Body of pancreas (tissue), 2 donors: ENCODE measurements around a stretch of chr6.

GRCh38 chr6:157877516-157878601 is 54.8 kb downstream of the SNX9 start:
- PRO-cap, result no peak
- RAMPAGE, long total RNA, 2 experiments, result no peak in any of the 2 experiments

GRCh38 chr6:157898388-157899265 is 75.6 kb downstream of the SNX9 start:
- PRO-cap, result no peak
- RAMPAGE, long total RNA, 2 experiments, result no peak in any of the 2 experiments

GRCh38 chr6:157953730-157954073 is 28.0 kb upstream of the SYNJ2 start:
- PRO-cap, result no peak
- RAMPAGE, long total RNA, 2 experiments, result no peak in any of the 2 experiments

DNA sequence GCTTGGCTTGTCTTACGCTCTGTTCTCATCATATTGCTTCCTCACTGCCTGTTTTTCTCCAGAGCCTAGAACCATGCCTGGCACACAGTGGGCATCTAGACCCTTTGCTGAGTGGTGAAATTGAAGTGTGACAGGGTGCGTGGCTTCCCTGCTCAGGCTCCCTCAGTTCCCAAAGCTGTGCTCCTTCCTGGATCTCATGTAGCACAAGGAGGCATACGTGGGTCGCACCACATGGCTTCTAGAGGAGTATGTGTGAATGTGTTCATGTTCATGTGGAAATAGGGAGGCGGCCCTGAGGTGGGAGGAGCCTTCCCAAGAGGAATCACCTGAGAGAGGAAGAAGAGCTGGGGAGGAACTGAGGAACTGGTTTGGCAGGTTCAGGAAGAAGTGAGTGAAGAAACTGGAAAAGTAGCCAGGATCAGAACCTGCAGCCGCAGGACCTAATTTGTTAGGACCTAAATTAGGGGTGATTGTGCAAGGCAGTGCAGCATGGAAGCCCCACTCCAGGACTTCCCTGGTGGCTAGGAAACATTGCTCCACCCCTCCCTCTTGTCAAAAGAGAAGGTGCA is 20.5 kb downstream of the SYNJ2 start:
- PRO-cap, result no peak
- RAMPAGE, long total RNA, 2 experiments, result no peak in any of the 2 experiments

DNA sequence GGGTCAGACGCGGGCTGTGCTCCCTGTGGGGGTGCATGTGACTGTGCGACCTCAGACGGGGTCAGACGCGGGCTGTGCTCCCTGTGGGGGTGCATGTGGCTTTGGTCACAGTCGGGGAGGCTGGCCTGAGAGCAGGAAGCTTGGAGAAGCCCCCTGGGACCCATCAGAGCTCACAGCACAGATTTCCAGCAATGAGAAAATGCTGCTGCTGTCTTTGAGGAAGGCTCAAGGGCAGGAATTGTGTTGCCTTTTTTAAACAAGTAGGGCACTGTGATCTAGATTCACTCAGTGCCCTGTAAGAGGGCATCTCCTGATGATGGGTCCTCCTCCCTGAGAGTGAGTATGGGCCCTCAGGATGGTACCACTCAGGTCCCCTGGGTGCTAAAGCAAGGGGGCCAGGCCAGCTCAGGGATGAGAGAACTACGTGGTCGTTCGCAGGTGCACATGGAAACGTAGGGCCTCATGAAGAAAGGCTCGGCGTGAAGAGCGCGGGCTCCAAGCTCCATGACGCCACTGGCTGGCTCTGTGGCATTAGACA is 50.5 kb downstream of the SYNJ2 start:
- PRO-cap, result no peak
- RAMPAGE, long total RNA, 2 experiments, result no peak in any of the 2 experiments

GRCh38 chr6:158073495-158074124 is 91.9 kb downstream of the SYNJ2 start:
- PRO-cap, result no peak
- RAMPAGE, long total RNA, 2 experiments, result no peak in any of the 2 experiments

DNA sequence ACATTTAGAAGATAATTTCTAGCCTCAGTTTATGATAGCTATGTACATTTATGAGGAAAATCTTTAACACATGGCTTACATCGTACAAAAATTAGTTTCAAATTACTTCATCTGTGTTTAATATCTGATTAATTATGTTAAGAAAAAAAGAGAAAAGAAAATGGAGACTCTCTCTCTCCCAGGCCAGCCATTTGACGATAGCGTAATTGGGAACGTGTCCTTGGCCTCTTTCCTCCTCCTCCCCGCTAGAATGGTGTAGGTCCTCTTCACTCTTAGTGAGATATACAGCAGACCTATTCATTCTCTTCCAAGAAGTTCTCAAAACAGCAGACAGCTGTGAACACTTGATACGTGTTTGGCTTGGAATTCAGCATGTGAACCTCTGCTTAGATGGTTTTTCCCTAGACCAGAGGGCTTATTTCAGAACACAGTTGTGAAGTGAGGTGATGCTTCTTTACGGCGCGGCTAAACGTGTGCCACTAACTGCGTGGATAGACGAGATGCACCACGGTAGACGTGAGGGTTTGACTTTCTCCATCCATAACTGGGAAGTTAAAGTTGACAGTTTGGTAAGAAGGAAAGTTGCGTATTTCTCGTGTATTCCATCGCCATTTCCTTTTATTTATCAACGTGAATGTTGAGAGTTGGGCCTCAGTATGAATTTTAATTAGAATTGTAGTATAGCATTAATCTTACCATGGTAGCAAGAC is 32.6 kb upstream of the TULP4 start:
- PRO-cap, result no peak
- RAMPAGE, long total RNA, 2 experiments, result no peak in any of the 2 experiments

DNA sequence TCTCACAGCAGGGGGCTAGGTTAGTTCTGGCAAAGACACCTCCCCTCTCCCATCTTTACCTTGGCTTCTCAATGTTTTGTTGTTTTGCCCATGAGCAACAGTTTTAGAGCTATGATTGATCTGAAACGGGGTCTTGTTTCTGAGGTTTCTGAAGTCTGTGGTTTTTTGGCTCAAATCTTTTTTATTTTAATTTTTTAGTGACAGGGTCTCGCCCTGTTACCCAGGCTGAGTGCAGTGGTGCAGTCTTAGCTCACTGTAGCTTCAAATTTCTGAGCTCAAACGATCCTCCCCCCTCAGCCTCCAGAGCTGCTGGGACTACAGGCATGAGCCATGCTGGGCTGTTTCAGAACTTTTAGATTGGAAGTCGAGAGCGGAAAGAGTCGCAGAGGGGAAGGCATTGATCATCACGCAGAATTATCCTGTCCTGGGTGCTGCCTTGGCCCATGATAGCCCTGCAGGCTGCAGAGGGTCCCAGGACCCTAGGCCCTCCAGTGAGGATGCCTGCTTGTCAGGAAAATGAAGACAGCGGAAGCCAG is 9.0 kb downstream of the TMEM181 start:
- PRO-cap, result no peak
- RAMPAGE, long total RNA, 2 experiments, result no peak in any of the 2 experiments

GRCh38 chr6:158619915-158620652 is 24.5 kb downstream of the DYNLT1 start:
- PRO-cap, result no peak
- RAMPAGE, long total RNA, 2 experiments, result start-site peak on the plus strand in 1 of 2 experiments, at chr6:158620338-158620346 at its widest, 5 reads per replicate

DNA sequence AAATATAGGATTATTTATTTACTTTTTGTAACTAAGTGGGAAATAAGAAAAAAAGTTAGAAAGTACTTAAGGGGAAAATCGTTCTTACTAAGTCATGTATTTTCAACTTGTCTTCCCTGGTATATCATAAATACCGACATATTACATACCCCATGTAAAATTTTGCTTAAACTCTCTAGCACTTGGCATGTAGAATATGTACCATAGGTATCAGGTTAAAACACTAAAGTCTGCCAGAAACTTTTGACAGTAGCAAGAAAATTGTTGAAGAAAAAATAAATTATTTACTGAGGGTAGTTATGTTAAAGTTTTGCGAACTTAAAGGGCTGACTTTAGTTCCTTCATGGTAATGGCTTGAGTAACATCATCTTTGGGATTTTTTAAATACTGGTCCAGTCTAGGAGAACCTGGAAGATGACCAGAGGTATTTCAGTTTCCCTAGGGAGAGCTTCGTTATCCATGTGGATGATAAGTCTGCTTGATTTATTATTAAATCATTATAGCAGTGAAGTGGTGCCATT is 10.4 kb downstream of the DYNLT1 start:
- PRO-cap, result no peak
- RAMPAGE, long total RNA, 2 experiments, result no peak in any of the 2 experiments

DNA sequence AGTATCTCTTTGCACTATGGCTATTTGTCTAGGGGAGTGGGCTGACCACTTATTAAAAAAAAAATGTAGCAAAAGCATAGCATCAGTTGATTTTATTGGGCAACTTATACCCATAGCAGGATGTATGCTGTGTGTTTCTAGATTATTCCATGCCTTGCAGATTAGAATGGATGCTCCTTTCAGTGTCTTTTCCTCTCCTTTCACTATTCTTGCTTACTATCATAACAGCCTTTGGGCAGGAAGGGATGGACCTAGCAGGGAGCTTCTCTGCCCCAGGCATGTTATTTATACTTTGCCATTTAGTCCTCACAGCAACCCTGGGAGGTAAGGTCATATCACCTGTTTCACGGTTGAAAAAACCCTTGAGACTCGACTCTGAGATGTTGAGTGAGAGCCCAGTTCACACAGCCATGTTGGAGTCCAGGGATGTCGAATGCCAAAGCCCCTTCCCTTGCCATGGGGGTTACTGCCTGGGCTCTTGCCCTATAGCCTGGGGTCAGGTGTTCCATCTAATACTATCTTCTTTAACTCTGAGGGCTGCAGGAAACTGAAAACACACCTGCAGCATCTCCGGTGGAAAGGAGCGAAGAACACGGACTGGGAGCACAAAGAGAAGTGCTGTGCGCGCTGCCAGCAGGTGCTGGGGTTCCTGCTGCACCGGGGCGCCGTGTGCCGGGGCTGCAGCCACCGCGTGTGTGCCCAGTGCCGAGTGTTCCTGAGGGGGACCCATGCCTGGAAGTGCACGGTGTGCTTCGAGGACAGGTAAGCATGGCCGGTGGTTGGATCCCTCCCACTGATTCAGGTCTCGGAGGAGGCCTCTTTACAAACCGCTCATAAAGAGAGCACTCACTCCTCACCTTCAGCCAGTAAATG is 15.2 kb downstream of the SYTL3 start:
- PRO-cap, result no peak
- RAMPAGE, long total RNA, 2 experiments, result no peak in any of the 2 experiments

DNA sequence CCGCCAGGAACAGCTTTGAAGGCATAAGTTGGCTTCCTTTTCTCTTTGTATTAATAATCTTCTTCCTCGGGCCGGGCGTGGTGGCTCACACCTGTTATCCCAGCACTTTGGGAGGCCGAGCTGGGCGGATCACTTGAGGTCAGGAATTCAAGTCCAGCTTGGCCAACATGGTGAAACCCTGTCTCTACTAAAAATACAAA is 23.8 kb downstream of the SYTL3 start:
- PRO-cap, result no peak
- RAMPAGE, long total RNA, 2 experiments, result no peak in any of the 2 experiments

DNA sequence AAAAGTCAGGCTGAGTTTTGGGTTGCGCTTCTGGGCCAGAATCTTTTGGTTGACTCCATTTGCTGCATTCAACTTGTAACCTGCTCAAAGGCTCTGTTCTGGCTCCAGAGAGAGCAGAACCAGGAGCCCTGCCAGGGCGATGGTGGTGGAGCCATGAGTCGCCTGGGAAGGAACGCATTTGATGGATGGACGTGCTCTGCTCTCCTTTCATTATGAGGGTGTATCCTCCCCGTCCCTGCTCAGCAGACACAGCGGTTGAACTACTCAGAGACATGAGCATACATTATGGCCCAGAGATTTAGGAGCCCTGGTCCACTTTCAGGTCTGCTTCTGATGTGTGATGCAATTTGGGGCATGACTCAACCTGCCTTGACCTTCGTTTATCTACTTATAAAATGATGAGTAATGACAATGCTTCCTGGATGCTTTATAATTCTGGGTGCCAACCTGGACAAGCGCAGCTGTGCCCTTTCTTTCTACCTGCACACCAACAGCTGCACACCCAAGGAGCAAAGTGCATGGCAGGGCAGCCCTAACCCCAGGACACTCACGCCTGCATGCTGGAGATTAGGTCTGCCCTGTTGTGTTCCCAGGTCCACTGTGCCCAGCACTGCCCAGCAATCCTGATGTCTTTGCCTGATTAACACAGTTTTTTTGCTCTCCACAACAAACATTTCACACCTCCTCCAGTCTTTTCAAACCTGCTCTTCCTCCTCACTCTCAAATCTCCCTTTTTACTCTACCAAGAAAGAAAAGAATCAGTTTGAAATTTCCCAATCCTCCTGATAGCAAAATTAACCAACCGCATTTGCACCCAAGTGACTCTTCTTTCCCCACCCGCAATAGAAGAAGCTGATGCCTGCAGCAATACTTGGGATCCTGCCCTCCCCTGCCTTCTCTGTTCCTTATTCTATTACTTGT is 81.3 kb downstream of the EZR start:
- PRO-cap, result no peak
- RAMPAGE, long total RNA, 2 experiments, result no peak in any of the 2 experiments

- PRO-cap, result no peak
- RAMPAGE, long total RNA, 2 experiments, result no peak in any of the 2 experiments
Measured at GRCh38 chr6:158757611-158758046, 61.5 kb downstream of the EZR start.

- PRO-cap, result no peak
- RAMPAGE, long total RNA, 2 experiments, result no peak in any of the 2 experiments
Measured at GRCh38 chr6:158770153-158771129, 48.7 kb downstream of the EZR start.

DNA sequence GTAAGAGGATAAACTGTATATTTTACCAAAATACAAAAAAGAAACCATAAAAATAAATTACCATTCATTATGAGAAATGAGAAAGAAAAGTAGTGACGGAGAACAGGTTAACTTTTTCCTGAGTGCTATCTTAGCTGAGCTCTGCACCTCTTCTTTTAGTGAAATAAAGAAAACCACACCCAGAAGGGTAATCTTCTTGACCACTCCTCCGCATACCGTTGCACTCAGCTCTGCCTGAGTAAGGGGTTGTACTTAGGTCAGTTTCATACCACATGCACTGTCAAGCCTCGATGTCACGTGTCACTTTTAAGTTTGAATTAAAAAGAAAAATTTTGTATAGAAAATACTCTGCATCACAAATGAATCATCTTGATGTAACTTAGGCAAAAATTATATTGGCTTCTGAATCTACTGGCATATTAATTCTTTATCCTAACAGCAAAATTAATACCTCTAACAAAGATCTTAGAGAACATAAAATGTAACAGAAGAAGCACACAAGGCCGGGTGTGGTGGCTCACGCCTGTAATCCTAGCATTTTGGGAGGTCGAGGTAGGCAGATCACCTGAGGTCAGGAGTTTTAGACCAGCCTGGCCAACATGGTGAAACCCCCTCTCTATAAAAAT is 2.8 kb downstream of the EZR start:
- PRO-cap, result no peak
- RAMPAGE, long total RNA, 2 experiments, result no peak in any of the 2 experiments

GRCh38 chr6:158867107-158868093 is 48.2 kb upstream of the EZR start:
- PRO-cap, result no peak
- RAMPAGE, long total RNA, 2 experiments, result no peak in any of the 2 experiments

DNA sequence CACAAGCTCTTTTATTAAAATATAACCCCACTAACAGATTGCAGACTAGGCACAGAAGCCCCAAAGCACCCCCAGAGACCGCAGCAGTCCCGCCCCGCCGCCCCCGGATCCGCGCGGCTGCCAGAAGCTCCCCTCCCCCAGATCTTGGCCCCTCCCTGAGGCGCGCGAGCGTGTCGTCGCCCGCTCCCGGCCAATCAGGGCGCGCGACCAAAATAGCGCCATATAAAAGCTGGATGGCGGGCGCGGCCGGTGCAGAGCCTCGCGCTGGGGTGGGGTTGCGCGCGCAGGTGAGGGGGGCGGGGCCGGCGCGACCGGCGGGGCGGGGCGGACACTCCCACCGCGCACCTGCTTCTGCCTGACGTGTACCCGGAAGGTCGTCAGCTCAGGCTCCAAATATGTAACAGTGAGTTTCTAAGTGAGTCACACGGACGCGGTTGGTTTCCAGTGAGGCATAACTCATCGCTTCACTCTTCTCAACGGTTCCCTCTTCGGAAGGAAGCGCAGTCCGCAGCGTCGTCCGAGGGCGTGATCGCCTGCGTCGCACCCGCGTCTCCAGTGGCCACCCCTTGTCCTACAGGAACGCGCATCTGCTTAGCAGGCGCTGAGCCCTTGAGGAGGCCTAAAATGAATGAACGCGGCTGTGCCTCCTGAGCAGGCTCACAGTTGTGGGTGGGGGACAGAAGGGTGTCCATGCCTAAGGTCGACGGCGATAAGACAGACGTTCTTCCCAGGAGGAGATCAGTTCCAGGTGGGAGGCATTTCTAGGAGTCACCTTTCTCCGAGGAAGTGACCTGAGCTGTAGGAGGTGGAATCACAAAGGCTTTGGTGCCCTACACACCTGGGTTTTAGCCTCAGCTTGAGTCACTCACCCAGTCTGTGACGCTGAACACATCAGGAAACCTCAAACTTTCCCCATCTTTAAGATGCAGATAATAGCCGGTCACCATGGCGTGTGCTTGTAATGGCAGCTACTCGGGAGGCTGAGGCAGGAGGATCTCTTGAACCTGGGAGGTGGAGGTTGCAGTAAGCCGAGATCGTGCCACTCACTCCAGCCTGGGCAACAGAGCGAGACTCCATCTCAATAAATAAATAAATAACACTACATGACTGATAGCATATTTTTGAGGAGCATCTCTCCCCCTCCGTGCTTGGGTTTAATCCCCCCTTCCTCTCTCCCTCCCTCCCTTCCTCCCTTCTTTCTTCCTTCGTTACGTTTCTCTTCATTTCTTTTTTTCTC is 50.8 kb upstream of the EZR start:
- PRO-cap, result bidirectional peak, plus-strand start at position 467 of the sequence, minus-strand start at position 146 of the sequence; bidirectional peak, plus-strand start at position 576 of the sequence, minus-strand start at position 557 of the sequence
- RAMPAGE, long total RNA, 2 experiments, result start-site peak on the plus strand in 1 of 2 experiments, centred at position 428 of the sequence, 6 reads per replicate

GRCh38 chr6:159040504-159041175 is 4.2 kb downstream of the TAGAP start:
- PRO-cap, result no peak
- RAMPAGE, long total RNA, 2 experiments, result no peak in any of the 2 experiments

DNA sequence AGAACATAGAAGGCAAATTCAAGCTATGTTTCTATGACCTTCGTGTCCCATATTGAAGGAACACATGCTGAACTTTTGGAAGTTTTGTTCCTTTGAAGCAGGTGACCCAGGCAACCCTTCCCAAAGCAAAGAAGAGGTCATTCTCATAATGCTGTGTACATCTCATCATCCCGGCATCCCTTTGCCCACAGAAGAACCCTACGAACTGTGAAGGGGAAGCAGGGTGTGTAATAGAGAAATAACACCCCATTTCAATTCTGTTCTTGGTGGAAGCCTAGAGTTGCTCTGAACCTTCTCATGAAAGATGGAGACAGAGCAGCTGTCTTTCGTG is 19.0 kb upstream of the TAGAP start:
- PRO-cap, result no peak
- RAMPAGE, long total RNA, 2 experiments, result no peak in any of the 2 experiments